Cerebral cortex (tissue), 2 donors: ENCODE measurements around a stretch of chr1.

GRCh38 chr1:201358623-201359399 is 18.7 kb downstream of the TNNT2 start:
- PRO-cap, 2 experiments = no peak in any of the 2 experiments

DNA sequence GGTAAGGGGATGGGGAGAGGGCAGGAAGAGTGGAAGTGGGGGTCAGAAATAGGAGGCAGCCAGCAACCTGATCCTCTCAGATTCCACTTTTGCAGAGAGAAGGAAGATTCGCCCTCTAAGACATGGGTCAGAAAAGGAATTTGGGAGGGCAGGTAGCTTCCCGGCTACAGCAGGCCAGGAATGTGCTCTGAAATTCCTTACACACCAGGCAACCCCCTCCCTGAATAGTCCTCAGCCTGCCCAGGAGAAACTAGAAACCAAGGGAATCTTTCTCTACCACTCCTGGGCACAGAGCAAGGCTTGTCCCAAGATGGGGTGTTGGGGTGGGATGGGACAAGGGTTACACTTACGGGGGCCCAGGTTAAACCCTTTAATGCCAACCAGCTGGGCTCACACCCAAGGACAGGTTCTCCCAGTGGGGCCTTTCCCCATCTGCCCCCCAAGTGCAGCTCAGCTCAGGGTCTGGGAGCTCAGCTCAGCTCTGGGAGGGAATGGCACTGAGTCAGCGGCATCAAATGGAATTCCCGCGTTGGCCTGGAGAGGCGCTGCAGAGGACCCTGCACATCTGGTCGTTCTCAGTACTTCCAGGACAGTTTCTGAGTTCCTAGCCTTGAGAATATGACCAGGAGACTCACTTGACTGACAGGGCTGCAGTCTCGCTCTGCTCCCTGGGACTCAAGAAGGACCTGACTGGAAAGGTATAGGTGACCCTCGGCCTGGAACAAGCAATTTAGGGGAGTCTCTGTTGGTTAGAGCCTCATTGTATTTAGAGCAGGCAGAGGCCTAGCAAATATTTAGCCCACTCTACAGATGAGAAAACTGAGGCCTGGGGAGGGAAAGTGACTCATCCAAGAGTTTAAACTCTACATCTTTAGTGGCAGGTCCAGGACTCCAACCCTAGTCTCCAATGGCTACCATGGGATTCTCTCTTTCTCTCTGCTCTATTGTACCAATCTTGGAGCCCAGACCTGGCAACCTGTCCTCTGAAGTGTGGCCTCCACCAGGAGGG is 680 bp downstream of the TNNT2 start:
- PRO-cap, 2 experiments = no peak in any of the 2 experiments

DNA sequence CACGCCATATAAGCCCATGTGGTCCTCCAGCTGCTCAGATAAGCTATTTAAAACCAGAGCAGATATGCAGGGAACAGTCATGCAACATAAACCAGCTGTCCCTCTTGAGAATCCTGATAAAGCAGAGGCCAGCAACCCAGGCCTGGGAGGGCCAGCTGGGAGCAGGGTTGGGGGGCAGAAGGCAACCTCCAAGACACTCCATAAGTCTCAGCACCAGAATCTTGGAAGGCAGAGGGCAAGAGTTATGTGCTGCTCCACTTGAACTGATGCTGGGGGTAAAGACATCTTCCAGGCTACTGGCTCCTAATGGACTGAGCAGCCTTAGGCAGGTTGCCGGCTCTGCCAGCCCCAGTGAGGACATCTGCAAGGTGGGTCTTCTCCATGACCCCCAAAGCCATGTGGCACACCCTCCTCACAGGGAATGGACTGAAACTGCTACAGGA is 405 bp upstream of the TNNT2 start:
- PRO-cap, 2 experiments = no peak in any of the 2 experiments

GRCh38 chr1:201406719-201407596 is 7.8 kb upstream of the LAD1 start:
- PRO-cap, 2 experiments = no peak in any of the 2 experiments

GRCh38 chr1:201481741-201482712 is 13.0 kb upstream of the PHLDA3 start:
- PRO-cap, 2 experiments = peak in 1 of 2 experiments; most common plus-strand start chr1:201482196 (in 1); most common minus-strand start chr1:201481795 (in 1)

DNA sequence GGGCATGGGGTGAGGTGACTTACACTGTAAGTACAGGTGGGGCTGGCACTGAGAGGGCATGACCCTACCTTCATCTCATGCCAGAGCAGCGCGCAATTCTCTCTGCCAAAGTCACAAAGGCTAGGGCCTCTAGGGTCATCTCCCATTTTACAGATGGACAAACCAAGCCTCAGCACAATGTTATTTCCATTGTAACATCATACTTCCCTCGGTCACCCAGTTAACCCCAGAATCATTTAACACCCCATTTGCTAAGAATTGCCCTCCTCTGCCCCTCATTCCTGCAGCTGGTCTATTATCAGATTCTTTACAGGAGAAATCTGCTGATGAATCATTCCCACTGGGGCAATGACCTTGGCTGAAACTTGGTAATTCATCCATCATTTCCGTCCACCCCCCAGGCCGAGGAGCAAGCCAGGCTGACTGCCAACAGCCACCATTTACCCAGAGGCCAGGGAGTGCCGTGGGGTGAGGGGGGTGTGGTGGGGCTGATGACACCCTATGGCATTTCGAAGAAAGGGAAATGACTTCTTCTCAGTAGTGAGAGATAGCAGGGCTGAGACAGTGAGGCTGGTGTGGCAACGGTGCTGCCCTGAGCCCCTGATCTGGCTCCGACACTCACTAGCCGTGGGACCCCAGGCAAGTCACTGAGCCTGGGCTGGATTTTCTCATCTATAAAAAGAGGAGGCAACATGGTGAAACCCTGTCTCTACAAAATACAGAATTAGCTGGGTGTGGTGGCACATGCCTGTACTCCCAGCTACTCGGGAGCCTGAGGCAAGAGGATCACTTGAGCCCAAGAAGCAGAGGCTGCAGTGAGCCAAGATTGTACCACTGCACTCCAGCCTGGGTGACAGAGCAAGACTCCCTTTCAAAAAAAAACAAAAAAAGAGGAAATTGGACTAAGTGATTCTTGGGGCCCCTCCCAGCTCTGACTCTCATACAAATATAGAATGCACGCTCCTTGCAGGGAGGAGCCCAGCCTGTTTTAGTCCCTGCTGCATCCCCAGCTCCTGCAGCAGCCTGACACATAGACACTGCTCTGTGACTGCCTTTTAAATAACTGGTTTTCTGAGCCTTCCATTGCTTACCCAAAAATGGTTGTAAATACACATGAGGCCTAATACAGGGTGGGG is 17.6 kb downstream of the CSRP1 start:
- PRO-cap, 2 experiments = no peak in any of the 2 experiments

- PRO-cap, 2 experiments = peak in 1 of 2 experiments; most common minus-strand start chr1:201500185 (in 1)
These were observed 7.0 kb downstream of the CSRP1 start for GRCh38 chr1:201499997-201500282.

DNA sequence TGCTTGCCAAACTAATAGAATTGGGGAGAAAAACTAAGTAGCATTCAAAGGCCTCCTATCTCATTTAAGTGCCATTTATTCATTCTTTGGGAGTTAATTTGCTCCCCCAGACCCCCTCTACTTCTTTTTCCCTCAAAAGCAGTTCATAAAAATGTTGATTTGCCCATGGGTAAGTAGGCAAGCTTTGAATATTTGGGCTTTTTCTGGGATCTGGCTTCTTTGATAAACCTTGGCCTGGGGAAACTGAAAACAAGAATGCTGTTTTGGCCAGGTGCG is 2.3 kb downstream of the NAV1 start:
- PRO-cap, 2 experiments = no peak in any of the 2 experiments

DNA sequence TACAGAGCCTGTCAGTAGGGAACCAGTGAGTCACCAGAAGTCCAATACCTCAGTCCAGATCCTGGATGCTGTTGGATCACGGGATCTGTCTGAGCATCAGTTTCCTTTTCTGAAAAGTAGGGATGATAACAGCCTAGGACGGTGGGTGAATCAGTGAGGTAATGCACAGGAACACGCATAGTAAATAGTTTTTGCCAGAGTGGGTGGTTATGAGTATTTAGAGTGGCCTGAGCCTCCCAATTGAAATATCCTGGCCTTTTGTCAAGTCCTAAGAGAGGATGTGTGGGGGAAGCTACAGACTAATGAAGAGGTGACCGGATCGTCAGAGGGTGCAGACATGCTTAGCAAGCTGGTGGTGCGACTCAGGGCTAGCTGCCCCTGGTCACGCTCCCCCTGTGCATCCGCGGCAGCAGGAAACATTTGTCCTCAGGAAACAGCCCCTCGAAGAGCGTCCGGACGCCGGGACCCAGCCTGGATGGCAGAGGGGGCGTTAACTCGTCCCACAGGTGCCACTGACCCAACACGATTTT is 24.0 kb downstream of the NAV1 start:
- PRO-cap, 2 experiments = no peak in any of the 2 experiments

DNA sequence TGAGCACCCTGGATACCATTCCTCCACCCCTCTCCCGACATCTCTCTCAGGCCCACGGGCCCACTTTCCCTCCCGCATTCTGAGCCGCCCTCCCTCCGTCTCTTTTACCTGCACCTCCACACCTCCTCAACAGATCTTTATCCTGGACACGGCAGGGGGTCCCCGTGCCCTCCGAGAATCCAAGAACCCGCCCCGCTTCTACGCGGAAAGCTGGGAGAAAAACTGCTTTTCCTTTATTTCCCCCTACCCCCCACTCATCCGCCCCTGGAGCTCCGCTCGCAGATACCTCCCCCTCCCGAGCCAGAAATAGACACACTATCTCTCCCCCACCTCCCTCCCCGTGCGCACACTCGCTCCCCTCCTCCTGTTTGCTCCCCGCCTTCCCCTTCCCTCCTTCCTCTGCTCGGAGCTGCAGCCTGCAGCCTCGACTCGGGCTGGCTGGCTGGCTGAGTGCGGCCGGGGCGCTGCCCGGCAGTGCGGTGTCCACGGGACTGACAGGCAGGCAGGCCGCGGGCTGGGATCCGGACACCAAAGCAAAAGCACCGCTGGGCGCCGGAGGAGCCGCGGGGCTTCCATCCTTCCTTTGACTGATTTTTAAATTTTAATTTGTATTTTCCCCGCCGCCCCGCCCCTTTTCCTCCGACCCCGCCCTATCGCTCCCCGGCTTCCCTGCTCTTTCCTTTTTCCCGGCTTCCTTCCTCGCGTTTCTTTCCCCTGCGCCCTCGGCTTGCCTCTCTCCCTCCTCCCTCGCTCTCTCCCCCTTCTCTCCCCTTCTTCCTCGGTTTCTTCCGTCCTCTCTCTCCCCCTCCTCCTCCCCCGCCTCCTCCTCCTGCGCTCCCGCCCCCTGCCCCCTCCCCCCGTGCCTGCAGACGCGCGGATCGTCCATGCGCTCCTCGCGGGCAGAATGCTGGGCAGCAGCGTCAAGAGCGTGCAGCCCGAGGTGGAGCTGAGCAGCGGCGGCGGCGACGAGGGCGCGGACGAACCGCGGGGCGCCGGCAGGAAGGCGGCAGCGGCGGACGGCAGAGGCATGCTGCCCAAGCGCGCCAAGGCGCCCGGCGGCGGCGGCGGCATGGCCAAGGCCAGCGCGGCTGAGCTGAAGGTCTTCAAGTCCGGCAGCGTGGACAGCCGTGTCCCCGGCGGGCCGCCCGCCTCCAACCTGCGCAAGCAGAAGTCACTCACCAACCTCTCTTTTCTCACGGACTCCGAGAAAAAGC is 109.2 kb downstream of the NAV1 start:
- PRO-cap, 2 experiments = peak in 1 of 2 experiments; most common plus-strand start position 427 of the sequence (in 1); most common minus-strand start position 448 of the sequence (in 1)

DNA sequence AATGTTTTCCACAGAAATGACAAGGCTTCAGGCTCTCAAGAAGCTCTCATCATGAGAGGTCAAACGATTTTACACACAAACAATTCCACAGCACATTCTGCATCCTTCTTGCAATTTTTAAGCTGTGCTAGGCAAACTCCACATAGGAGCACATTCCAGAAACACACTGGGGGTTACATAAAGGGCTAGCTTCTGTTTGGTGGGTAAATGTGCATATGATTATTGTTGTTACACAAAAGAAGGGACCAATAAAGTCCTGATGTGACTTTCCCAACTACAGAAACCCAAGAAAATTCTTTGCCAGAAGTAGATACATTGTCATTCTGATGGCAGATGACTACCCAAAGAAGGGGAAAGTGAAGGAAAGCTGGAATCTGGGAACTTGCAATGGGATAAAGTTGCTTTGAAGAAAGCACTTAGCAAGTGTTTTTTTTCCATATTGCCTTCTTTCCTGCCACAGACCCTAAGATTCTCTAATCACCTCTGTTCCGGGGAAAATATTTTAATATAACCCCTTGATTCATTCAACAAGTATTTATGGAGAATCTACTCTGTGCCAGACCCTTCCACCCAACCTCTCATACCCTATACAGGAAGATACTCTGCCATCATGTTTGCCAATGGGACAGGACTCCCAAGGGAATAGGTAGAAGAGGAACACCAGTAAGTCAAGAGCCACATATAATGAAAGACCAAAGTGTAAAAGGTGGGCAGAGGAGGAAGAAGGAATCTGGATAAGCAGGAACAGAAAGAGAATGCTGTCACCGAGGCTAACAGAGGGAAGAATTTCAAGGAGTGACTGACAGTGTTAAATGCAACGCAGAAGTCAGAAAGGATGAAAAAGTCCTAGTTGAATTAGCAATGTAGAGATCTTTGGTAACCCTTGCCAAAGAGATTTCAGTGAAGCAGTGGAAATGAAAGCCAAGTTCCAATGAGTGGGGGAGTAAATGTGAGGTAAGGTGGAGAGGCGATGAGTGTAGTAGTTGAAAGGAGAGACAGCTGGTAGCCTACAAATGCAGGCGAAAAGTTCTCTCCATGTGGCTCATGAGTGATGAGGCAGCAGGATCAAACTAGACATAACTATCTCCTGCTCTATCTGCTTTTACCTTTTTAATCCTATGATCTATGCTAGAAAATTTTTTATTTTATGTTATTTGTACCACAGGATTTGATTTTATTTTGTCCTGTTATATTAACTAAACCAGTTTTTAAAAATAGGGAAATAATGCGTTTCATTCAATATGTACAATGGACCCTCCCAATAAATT is 74.9 kb upstream of the IPO9 start:
- PRO-cap, 2 experiments = no peak in any of the 2 experiments

GRCh38 chr1:201876872-201877312 is 11.8 kb upstream of the SHISA4 start:
- PRO-cap, 2 experiments = no peak in any of the 2 experiments

DNA sequence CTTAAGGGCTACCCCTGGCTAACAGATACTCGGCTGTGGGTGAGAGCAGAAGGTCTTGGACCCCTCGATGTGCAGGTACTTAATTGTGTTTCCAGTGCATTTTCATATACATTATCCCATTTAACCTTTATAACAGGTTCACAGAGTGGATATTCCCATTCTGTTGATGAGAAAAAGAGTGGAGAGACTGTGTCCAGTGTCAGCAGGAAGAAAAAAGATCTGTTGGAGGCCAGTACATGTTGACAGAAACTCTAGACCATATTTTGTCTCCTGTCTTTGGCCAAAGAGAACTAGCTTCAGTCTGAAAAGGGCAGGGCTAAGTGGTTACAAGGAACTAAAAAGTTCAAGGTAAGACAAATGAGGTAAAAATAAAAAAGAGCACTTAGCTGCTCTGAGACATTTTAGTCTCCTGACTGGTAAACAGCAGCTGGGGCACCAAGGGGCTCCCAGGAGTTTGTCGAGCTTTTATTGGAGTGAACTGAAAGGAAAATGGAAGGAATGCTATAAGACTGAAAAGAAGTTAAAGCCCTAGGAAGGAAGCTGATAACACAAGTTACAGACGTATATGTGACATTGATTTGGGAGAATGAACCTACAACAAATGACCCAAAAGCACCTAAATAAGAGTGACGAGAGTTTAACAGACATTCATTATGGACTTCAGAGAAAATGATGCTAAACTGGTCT is 10.0 kb upstream of the SHISA4 start:
- PRO-cap, 2 experiments = no peak in any of the 2 experiments

GRCh38 chr1:201883386-201884257 is 5.1 kb upstream of the SHISA4 start:
- PRO-cap, 2 experiments = no peak in any of the 2 experiments

GRCh38 chr1:201886194-201886545 is 2.5 kb upstream of the SHISA4 start:
- PRO-cap, 2 experiments = peak in 1 of 2 experiments; most common plus-strand start chr1:201886518 (in 1)

- PRO-cap, 2 experiments = no peak in any of the 2 experiments
These were observed 7.3 kb downstream of the SHISA4 start for GRCh38 chr1:201895812-201896516.

DNA sequence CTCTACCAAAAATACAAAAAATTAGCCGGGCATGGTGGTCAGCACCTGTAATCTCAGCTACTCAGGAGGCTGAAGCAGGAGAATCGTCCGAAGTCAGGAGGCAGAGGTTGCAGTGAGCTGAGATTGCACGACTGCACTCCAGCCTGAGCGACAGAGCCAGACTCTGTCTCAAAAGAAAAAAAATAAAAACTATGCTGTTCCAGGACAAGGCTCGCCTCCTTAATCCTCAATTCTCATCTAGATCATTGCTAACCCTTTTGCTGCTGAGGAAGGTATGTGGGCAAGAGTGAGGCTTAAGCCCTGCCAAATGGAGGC is 24.7 kb downstream of the SHISA4 start:
- PRO-cap, 2 experiments = no peak in any of the 2 experiments

- PRO-cap, 2 experiments = no peak in any of the 2 experiments
These were observed 27.9 kb downstream of the LMOD1 start for GRCh38 chr1:201918247-201918951.

DNA sequence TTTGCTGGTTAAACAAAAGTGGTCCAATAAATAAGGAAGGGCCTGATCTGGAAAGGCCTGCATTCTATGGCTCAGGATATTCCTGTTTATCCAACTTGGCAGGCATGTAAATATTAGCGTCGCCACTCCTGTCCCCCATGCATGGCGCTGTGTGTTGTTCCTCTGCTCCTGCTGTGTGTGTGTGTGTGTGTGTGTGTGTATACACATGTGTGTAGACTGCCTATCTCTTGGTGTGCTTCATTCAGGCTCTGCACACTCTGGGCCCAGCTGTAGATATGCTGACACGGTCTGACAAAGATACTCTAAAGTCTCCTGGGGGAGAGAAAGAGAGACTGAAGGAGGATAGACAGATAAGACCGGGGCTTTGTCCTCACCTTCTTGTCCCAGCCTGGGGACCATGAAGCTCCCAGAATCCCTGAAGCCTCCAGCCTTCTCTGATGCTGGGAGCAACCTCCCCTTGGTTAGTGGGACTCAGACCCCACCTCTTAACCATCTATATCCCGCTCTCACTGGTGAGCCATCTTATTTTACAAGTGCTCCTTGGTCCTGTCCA is 6.7 kb downstream of the LMOD1 start:
- PRO-cap, 2 experiments = no peak in any of the 2 experiments

GRCh38 chr1:201944503-201945043 is 1.8 kb downstream of the LMOD1 start:
- PRO-cap, 2 experiments = no peak in any of the 2 experiments